Measurements from ENCODE around the genes PPT2, AGER, HLA-DRA and HLA-DRB5.

- PRO-cap, result no peak
Measured at GRCh38 chr6:32028591-32029537, 9.4 kb upstream of the CYP21A2 start.

DNA sequence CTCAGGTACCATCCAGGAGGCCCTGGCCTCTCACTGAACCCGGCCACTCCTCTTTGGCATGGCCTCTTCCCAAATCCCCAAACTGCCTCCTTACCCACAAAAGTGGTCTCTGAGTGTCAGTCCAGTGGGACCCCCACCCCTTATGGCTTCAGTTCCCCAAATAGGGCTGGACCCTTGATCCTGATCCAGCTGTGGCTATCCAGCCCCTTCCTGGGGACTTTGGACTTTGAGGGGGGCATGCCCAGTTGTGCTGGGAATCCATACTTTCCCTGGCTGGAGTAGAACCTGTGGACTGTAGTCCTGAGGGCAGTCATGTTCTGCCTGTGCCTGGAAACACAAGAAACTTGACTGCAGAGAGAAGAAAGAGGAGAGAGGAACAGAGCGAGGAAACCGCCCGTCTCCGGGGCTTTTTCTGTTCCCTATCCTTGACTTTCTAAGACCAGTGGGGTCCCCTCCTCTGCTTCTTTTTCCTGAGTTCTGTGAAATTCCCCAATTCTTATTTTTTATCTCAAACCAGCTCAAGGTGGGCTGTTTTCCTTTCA, 1.0 kb upstream of the CYP21A2 start:
- PRO-cap, result no peak

DNA sequence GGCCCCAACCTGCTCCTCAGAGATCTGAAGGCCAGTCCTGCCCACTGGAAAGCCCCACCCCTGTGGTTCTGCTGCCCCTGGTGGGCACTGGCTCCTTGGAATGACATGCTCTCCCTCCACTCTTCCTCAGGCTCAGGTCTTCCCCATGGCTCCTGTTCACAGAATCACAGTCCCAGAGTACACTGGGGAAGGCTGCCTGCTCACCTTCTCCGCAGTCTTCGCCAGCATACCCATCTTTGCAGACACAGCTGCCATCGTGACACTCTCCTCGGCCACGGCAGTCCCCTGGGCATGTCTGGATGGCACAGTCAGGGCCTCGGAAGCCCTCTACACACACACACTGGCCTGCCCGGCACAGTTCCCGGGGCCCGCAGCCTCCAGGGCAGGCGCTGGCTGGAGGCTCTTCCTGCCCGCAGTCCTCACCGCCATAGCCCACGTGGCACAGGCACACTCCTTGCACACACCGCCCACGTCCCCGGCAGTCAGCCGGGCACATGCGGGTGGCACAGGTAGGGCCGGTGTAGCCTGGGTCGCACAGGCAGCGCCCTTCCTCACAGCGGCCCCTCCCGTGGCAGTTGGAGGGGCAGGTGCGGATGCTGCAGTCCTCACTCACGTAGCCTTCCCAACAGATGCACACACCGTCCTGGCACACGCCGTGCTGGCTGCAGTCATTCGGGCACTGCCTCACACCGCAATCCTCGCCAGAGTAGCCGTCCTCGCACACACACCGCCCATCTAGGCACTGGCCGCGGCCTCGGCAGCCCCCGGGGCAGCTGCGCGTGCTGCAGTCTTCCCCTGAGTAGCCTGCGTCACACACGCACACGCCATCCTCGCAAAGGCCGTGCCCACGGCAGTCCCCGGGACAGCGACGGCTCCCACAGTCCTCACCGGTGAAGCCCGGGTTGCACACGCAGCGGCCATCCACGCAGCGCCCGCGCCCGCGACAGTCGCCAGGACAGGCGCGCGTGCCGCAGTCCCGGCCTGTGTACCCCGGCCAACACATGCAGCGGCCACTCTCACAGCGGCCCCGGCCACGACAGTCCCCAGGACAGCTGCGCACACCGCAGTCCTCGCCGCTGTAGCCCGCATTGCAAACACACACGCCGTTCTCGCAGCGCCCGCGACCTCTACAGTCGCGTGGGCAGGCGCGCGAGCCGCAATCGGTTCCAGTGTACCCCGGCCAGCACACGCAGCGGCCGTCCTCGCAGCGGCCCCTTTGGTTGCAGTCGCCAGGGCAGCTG, 13.3 kb downstream of the TNXB start:
- PRO-cap, result no peak

GRCh38 chr6:32110554-32111085, 1.5 kb upstream of the TNXB start:
- PRO-cap, result no peak

- PRO-cap, result bidirectional peak, plus-strand start at chr6:32111795, minus-strand start at chr6:32111741
Measured at GRCh38 chr6:32111086-32112148, 2.3 kb upstream of the TNXB start.

- PRO-cap, result no peak
Measured at GRCh38 chr6:32113520-32114443, 4.6 kb upstream of the TNXB start.

- PRO-cap, result bidirectional peak, plus-strand start at chr6:32154036, minus-strand start at chr6:32153934
Measured at GRCh38 chr6:32153685-32154307, at the start of gene PPT2. PPT2 (plus strand) TSS chr6:32154141.

DNA sequence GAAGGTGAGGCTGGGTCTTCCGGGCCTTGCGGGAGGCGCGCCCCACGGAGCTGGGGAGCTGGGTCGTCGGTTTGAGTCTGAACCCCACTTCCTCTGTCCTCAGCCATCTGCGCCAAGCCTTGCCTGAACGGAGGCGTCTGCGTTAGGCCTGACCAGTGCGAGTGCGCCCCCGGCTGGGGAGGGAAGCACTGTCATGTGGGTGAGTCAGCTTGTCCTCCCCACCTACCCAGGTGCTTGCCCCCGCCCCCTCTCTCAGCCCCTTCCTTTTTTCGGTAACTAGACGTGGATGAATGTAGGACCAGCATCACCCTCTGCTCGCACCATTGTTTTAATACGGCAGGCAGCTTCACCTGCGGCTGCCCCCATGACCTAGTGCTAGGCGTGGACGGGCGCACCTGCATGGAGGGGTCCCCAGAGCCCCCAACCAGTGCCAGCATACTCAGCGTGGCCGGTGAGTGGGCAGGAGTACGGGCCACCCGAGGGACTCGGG, 2.5 kb downstream of the EGFL8 start:
- PRO-cap, result no peak

DNA sequence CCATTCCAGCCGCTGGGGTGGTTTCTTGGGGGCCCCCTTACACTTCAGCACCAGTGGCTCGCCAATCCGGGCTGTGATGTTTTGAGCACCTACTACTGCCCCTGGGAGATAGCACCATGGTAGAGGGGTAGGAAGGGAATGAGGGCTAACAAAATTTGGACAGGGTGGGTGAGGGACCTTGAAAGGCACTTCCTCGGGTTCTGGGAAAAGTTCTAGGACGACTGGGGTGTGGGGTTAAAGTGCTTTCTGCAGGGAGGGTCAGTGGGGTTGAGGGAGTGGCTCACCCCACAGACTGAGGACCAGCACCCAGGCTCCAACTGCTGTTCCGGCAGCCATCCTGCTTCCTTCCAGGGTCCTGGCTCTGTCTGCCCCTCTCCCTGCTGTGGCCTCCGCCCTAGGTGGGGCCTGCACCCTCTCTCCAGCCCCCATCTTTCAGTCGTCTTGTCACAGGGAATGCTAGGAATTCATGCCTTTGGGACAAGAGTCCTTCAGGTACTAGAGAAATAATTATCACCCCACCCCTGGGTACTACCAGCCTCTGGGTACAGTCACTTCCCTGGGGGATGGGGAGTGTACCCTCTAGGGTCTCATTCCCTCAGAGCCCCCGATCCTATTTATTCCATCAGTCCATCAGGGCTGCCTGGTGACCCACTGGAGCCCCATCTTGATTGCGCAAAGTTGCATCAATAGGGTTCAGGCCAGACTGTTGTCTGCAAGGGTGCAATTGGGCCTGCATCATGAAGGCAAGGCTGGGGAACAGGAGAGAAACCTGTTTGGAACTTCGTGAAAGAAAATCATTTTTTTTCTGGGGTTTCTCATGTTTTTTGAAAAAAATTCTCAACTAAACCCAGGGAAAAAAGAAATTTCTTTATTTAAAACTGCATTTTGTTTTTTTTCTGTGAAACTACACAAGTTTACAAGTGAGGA, at the start of gene AGER:
TSS of gene AGER (minus strand) at position 367 of the 927 bp plus-strand sequence.
- PRO-cap, result no peak

DNA sequence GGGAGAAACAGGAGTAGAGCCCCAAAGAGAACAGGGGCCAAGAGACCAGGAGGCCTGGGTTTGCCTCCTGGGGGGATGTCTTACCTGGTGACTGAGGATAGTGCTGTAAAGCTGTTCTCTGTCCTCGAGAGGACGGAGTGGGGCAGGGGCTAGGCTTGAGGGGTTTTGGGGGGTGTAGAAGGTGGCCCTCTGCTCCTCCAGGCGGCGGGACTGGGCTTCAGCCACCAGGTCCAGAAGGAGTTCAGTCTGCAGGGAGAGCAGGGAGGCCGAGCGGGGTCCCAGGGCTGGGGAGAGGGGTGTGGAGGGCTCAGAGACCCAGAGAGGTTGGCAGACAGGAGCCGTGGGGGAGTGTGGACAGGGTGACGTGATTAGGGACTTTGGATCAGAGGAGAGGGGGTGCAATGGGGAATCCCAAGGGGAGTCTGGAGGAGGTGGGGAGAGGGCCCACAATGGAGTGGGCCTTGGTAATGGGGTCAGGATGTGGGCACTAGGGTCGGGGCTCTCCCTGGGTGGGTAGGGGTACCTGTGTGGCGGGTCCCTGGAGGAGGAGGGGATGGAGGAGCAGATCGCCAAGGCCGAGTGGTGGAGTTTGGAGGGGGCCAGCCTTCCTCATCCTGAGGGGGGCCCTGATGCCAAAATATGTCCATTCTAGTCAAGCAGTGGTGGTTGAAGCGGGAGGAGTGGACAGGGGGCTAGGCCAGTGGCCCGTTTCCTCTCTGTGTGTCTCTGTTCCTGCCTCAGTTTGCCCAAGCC, 642 bp downstream of the GPSM3 start:
- PRO-cap, result no peak

DNA sequence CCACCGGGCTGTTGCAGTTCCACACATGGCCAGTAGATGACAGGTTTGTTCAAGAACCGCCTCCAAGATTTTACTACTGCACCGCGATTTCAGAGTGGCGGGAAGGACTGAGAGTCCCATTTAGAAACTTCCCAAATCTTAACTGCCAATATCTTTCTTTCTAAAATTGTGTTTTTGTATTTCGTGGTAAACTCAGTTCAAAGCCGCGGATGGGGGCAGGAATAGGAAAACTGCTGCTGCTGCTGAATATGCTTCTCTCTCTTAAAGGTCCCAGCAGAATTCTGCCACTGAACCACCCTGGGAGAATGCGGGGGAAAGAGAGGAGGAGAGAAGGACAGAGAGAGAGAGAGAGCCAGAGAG, 8.6 kb upstream of the BTNL2 start:
- PRO-cap, result no peak

GRCh38 chr6:32439497-32440569, at the start of gene HLA-DRA:
HLA-DRA (plus strand) TSS chr6:32439887.
- PRO-cap, result unidirectional peak, plus-strand start at chr6:32439887

DNA sequence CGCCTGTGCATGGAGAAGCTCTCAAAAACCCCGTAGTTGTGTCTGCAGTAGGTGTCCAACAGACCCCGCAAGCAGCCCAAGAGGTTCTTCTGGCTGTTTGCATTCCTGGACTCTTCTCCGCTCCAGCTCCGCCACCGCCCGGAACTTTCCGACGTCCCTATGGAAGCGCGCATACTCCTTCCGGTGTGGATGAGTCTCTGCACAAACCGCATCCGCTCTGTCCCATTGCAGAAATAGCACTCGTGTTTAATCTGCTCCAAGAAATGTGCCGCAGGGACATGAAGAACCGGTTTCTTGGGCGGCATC, 20.1 kb downstream of the HLA-DRA start:
- PRO-cap, result no peak

GRCh38 chr6:32529893-32530908, at the start of gene HLA-DRB5:
HLA-DRB5 (minus strand) TSS chr6:32530287.
- PRO-cap, result no peak

DNA sequence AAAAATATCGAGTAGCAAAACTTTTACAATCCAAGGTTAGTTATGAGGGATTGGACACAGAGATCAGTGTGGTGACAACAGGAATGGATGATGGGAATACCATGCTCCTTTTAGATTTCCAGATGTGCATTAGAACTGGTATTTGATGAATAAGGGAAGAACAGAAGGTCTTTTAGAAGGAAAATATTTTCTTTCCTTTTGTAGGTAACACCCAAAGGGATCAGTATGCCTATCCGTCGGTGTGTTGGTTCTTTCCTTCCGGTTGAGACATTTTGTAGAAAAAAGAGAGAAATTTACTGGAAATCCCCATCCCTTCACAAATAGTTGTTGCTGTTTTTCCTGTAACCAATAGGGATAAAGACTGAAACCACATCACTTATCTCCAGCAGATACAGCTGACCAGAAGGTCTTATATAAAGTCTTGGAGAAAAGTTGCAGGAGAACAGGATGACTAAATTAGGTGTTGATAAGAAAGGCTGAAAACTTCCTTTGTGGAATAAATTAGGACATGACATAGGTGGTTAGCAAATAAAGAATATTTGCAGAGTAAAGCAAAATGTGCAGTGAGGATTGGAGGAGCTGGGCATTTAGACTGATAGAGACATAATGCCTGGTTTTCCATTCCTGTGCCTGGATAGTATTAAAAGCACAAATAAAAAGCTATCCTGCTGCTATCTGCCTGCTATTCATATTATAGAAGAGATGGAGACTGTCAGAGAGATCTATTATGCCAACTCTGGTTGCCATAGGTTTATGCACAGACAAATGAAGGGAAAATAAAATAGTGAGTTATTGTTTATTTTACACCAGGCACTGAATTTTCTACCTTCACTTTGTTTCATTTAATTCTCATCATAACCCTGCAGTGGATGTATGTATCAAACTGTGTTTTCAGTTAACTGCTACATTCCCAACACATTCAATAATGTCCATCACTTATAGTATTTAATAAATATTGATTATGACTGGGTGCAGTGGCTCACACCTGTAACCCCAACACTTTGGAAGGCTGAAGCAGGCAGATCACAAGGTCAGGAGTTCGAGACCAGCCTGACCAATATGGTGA, 15.0 kb upstream of the HLA-DRB1 start:
- PRO-cap, result no peak

DNA sequence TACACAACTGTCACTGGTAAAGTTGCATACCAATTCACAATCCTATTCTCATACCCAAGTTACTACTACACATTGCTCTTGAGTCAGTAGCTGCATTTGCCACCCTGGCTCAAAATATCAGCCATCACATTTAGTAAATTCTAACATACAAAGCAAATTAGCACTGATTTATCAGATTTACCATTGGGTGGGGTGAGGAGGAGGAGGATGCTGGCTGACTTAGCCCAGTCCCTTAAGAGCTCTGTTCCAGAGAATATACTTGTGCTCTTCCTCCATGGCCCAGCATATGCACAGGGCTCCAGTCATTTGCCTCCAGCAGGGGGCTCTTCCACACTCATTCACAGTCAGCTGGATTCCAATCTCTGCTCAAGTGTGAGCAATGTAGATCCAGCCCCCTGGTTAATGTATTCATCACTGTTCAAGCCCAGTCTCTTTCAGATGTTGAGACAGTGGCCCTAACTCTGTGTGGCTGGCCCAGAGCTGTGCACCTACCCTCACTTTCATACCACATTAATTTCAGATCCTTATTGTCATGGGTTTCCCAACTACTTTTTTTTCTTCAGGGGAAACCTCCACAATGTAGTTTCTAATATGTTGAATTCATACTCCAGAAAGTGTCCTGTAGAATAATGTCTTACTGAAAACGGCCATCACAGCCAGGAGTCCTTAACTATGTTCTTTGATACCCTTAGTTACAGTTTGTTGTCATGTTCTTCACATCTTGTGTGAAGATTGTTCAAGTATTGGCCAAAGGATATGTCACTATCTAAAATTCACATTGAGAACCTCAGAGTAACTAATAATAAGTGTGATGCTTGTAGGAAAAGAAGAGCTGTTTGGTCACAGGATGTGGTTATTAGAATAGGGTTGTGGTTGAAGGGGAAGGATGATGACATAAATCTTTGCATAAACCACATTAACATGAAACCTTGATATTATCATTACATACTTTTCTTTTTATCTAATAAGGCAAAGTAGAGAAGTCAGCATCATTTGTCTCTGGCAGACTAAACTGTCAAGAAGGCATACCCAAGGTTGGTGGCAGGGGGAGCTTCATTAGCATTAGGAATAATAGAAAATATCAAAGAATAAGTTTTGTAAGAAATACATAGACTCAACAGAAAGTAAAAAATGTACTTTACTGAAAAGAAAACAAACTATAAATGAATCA, 14.5 kb upstream of the HLA-DQA1 start:
- PRO-cap, result no peak

GRCh38 chr6:32659464-32660445, 6.7 kb downstream of the HLA-DQB1 start:
- PRO-cap, result no peak

DNA sequence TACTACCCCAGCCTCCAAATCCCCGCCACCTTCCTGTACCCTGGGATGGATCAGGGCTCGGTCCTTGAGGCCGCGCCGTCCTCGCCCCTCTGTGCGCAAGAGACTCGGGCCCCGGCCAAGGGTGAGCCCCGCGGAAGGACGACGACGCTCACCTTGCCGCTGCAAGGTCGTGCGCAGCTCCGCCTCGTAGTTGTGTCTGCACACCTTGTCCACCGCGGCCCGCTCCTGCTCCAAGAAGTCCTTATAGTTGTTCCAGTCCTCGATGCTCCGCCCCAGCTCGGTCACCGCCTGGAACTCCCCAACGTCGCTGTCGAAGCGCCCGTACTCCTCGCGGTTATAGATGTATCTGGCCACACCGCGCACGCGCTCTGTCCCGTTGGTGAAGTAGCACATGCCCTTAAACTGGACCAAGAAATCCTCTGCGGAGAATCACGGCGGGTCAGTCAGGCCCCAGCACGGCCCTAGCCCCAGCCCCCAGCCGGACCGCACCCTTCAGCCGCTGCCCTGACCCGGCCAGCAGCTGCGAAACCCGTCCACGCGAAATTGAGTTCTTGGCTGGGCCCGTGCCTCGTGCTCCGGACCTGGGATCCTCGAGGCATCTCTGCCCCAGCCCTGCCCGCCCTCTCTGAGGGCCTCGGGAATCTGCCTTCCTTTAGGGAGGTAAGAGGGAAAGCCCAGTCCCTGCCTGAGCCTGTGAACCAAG, 1.7 kb downstream of the HLA-DQB2 start:
- PRO-cap, result no peak

- PRO-cap, result no peak
Measured at GRCh38 chr6:32850153-32850772, 3.2 kb downstream of the TAP1 start.

GRCh38 chr6:32854799-32855291, 853 bp downstream of the PSMB9 start:
- PRO-cap, result no peak